Bile duct (tissue), 1 donor: ENCODE measurements around a stretch of chr7.

DNA sequence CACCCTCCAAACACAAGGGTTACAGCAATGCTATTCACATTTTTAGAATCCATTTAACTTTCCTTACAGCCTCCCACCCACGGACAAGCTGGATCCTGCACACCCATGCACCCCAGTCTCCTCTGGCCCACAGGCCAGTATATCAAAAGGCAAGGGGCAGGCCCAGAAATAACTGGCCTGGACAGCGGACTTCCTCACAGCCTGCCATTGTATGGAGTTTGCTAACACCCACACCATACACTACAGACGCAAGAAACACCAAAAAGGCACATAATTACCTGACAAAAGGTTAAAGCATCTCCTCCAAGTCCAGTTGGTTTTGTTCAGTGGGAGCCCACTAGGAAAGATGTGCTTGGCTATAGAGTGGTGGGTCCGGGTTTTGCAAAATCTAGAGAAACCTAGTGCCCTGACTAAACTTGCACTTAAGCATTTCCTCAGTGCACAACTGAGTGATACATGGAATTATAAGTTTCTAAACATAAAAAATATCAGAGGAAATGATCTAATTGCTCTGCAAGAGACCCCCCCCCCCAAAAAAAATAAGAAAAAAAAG is 11.9 kb downstream of the HOXA4 start:
- PRO-cap, result bidirectional peak, plus-strand start at position 168 of the sequence, minus-strand start at position 141 of the sequence

- PRO-cap, result unidirectional peak, plus-strand start at chr7:27122165
Observed at GRCh38 chr7:27121833-27122451, 8.6 kb downstream of the HOXA4 start.

DNA sequence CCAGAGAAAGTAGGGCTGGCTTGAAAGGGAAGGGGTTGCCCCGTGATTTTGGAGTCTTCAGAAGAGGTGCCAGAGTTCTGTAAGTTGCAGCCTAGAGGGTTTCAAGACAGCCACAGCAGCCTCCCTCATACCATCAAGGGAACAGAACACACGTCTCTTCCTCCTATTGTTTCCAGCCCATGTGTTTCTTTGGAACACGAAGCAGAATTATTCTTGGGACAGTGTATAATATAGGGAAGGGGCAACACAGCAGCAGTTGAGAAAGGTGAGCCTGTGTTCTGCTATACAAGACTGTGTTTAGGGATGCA is 5.2 kb downstream of the HOXA4 start:
- PRO-cap, result no peak

- PRO-cap, result no peak
Observed at GRCh38 chr7:27156985-27157344, 490 bp upstream of the HOXA7 start.

DNA sequence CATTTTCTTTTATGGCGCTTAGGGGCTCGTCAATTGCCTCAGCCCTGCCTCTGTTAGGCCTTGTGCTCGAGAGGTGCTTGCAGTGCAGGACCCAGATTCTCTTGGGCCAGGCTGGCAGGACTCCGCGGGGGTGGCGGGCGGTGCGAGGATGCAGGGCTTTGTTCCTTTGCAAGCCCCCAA is 3.7 kb downstream of the HOXA9 start:
- PRO-cap, result no peak

- PRO-cap, result no peak
Observed at GRCh38 chr7:27165755-27166332, 507 bp upstream of the HOXA9 start.

DNA sequence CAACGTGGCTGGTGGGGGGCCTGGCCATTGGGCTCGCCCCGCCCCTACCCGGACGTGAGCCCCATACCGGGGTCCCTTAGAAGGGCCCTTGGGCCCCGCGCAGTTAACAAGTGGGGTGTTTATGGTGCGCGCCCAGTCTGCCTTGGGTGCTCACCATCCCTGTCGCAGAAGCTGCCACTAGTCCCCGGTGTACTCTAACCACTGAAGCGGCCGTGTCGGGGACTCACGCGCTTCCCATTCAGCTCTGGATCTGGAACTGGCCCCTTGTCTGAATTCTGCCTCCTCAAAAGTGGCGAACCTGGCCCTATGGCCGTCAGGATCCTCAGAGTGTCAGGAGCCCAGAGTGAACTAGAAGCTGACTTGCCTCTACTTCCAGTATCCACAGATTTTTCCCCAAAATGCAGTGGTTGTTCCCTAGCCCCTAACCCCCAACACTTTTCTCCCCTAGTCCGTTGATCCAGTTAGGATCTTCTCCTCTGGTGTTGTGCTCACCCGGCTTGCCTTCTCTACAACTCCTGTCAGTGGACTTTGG is 494 bp upstream of the HOXA10 start:
- PRO-cap, result no peak

- PRO-cap, result no peak
Observed at GRCh38 chr7:27186556-27187054, 1.6 kb upstream of the HOXA11 start.

DNA sequence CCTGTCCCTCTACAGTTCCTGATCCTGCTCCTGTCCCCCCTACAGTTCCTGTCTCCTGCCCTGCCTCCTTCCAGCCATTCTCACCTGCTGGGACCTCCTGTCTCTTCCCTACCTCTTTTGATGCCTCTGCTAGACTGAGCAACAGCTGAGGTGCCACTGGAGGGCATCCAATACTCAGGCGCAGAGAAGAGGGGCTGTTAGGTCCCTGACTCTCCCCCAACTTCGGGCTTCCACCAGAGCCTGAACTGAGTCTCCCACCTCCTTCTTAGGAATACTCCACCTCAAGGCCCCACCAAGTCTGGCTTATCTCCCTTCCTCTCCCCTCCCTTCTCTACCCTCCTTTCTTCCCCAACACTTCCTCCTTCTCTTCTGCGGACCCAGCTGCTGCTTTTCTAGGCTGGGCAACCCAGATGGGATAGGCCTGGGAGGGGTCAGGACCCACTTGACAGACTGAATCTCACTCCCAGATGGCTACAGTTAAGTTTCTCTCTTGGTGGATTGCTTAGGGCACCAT is 4.8 kb upstream of the HOXA11 start:
- PRO-cap, result no peak

GRCh38 chr7:27200749-27201231 is 899 bp upstream of the HOXA13 start:
- PRO-cap, result no peak

DNA sequence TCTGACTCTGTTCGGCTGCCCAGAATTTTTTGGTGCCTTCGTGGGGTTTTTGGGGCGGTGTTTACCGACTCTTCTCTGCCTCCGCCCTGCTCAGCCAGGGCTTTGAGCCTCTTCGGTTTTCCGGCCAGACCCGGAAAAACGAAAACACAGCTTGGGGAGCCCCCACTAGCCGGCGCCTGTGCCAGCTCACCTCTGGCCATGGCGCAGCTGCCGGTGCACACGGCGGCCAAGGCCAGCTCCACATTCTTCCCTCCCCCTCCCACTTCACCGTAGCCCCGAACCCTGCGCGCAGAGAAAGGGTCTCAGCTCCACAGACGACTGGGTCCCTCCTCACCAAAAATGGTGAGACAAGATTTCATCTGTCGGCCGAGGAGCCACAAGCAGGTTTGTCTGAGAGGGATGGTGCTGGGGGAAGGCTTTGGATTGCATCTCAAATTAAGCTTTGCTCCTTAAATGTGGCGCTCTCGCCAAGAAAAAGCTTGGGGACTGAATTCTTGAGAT is 2.4 kb upstream of the HOXA13 start:
- PRO-cap, result no peak

GRCh38 chr7:27202756-27203632 is 3.1 kb upstream of the HOXA13 start:
- PRO-cap, result no peak

DNA sequence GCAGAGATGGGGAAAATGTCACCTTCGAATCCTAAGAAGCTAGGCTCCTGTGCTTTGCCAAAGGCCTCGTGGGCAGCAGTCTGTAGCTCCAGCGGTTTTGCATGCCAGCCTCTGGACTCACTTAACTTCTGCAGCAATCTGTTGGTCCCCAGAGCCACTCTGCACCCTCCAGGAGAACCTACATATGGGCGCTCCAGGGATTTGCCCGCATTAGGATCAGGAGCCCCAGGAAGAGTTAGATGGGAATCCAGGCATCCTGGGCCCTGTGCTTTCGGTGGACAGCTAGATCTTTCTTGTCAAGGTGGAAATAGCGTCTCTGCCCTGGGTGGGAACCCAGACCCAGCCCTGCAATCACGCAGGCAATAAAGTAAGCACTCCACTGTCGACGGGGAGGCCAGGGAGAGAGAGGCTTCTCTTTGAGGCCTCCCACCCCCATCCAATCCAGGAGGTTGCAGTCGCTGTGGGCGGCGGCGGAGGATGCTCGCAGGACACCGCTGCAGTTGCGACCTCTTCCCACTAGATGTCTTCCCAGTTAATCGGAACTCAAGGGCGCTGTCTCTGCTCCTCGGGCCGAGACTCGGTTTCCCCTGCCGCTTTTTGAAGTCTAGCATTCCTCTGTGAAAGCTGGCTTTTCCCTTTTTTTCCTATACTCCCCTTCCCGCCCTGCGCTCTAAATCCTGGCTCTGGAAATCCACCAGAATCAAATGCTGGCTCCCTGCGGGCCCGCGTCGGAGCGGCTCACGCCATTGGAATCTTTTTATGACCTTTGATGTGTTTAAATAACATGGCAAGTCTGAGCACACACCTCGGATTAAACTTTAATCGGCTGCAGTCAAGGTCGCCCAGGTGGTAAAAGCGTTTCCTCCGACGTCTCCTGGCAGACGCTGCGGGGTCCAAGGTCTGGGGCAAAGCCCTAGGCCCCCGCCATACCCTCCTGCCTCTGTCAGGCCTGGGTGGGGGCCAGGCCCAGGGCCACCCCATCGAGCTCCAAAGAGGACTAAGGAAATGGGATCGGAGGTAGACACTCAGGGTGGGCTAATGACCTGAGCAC is 10.4 kb upstream of the HOXA13 start:
- PRO-cap, result no peak

DNA sequence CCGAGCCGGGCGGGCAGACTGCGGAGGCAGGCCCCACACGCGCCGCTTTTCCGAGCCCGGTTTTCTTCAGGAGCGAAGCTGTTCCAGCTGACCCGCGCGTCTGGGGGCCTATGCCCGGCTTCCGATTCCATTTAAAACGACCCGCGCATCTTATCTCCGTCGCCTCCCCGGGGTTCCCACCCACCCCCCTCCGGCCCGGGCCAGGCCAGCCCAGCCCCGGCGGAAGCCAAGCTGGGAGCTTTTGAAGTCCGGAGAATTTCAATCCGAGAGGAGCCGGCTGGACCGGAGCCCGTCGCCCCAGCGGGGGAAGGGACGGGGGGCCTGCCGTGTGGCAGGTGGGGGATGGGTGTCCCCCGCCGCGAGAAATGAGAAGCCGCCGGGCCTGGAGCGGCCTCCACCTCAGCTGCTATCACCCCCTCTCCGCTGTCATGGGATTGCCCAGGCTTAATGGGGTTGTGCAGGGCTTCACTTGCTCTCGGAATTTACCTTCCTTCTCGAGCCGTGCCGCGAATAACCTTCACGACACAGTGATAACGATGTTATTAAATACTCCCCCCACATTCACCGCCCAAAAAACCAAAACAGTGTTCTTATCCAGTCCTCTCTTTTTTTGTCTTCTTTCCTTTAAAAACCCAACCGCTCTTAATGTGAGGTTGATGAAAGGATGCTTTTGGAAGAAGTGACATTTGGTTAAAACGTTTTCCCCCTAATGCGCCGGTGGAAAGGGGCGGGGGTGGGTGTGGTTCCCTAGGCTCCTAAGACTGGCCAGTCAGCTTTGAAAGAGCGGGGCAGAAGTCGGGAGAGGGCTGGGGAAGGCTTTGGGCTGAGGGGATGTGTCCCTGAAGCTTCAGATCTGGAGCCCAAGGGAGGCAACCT is 2.9 kb upstream of the EVX1 start:
- PRO-cap, result no peak

DNA sequence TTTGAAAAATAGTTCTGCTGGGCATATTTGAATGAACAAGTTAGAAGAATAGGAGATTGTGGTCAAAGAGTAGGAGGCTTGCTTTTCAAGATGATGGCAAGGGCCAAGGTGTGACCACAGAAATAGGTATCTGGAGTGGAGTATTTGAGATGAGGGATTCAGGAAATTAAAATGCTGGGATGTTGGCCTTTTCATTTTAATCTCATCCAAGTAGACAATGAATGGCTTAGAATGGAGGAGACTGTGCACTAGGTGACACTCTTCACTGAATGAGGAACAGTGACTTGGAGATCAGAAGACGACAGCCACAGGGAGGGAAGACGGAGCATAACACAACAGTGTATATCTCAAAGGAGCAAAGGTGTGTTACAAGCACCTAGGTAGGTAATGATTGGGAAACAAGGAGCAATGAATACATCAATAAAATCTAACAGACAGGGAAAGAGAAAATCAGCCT is 4.2 kb upstream of the TAX1BP1 start:
- PRO-cap, result no peak

DNA sequence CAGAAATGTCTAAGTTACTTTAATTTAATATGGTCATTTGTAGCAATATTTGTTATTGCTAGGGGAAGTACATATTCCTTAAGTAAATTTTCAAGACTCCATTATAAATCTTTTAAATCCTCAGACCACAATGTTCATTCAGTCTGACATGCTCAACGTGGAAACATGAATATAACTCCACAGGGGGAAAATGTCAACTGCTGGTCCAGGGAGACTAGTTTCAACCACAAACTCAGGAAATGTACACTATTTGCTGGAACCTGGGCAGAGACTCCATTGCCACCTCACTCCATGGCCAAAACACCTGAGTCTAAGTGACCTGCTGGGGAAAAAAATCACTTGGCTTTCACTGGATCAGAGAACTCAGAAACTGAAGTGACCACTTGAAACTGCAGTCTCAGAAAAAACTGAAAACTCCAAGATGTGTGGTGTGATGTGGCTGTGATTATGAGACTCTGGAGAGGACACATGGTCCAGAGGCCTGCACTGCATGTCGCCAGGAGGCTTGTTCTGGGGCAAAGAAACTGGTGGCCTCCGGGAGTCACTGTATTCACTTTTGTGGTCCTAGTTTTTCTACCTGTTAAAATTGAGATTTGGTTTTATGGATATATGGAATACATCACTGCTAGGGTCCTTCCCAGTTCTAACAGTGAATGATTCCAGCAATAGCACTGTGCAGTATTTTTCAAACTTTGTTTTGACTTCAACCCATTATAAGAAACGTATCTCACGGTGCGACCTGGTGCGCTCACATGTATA is 161.4 kb downstream of the TAX1BP1 start:
- PRO-cap, result unidirectional peak, plus-strand start at position 133 of the sequence

GRCh38 chr7:28149732-28150413 is 30.7 kb downstream of the JAZF1 start:
- PRO-cap, result no peak

GRCh38 chr7:28156987-28157714 is 23.4 kb downstream of the JAZF1 start:
- PRO-cap, result no peak

GRCh38 chr7:28409222-28409606 is 3.1 kb upstream of the CREB5 start:
- PRO-cap, result bidirectional peak, plus-strand start at chr7:28409368, minus-strand start at chr7:28409090; unidirectional peak, plus-strand start at chr7:28409579

GRCh38 chr7:28536167-28536658 is 123.9 kb downstream of the CREB5 start:
- PRO-cap, result no peak